ENCODE results near the genes ARX, MAGEB1 and GK.

GRCh38 chrX:23668473-23668761 lies 1.1 kb downstream of the PRDX4 start:
- RRBS, result no CpG with 5 or more reads among the region's 2 CpGs

DNA sequence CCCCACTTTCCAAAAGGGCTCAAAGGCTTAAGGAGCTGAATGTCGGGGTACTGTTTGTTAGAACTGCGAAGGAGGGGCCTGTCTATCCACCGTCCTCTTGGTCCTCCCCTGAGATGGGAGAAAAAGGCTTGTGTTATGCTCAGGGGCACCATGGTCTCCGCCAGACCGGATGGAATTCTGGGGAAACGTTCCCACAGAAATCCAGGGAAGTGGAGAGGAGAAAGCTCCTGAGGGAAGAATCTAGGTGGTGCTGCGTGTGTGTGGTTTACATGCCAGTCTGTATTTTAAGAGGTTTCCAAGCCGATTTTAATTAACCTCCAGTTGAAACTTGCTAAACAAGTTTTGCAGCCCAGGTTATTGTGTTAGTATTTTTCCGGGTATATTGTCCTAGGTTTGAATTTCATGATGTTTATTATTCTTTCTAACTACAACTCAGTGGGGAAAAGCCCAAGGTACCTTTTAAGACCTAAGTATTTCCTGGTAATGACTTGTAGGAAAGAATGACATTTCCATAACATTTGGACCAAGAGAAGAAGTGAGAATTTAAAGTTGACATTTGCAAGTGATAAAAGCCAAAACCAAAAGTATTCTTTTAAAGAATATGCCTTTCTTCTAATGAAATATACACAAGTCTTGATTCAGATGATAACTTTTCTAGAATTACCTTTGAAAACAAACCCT lies 14.4 kb downstream of the SAT1 start:
- RRBS, result no CpG with 5 or more reads among the region's 9 CpGs

- RRBS, result no CpG with 5 or more reads among the region's 2 CpGs
These were observed 21.5 kb downstream of the SAT1 start for GRCh38 chrX:23804522-23804822.

DNA sequence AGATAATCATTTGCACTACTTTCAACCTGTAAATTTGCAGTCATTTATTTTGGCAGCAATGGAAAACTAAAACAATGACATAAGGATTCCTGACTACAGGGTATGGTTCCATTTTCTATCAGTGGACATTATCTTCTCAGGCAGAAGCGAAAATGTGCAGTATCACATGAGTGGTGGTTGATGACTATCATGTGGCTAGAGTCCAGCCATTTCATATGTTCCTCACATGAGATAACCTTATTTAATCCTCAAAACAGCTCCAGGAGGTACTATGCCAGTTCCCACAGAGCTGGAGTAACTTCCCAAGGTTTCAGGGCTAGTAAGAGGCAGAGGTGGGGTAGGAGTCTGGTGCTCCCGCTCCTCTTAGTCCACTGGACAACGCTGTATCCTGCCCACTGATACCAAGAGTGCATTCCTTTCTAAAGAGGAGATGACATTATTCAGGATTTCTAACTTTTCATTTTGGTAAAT lies 61.8 kb downstream of the SAT1 start:
- RRBS, result no CpG with 5 or more reads among the region's 3 CpGs

DNA sequence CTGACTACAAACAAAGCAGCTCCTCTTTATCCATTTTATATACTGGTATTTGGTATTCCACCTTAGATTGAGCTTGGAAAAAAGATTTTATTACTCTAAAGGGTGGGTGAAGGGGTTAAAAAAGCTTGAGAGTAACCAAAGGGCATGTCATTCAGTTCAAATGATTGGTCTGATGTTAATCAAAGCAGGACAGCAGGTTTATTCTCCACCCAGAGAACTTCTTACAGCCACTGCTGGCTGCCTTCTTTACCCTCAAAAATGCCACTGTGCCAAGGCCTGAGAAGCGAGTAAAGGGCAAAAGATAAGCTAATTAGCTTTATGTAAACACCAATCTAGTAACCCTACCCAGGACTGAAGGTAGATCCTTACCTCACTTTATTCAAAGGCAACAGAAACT lies 28.1 kb downstream of the APOO start:
- RRBS, result no CpG with 5 or more reads among the region's 1 CpG

DNA sequence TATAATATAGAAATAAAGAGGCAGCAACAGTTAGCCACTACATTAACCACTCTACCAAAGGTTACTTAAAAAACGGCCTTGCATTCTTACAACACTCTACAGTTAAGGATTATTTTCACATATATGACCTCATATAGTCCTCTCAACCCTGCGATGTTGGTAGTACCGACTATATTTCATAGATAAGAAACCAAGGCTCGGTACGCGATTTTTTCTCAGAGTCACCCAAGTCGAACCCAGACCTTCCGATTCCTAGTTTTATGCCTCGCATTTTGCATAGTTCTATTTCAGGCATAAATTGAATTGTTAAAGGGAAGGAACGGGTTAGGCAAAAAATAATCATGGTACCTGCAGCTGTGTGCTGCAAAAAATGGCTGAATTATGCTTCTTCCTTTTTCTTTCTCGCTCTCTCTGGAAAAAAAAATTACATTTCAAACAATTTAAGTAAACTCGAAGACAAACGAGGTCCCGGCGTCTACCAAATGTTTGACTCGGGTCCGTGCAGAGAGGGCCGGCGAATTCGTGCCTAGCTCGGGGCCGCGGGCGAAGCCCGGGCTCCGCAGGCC lies 2.6 kb downstream of the KLHL15 start:
- RRBS, result under 1% methylated on average over 8 of the region's 26 CpGs

DNA sequence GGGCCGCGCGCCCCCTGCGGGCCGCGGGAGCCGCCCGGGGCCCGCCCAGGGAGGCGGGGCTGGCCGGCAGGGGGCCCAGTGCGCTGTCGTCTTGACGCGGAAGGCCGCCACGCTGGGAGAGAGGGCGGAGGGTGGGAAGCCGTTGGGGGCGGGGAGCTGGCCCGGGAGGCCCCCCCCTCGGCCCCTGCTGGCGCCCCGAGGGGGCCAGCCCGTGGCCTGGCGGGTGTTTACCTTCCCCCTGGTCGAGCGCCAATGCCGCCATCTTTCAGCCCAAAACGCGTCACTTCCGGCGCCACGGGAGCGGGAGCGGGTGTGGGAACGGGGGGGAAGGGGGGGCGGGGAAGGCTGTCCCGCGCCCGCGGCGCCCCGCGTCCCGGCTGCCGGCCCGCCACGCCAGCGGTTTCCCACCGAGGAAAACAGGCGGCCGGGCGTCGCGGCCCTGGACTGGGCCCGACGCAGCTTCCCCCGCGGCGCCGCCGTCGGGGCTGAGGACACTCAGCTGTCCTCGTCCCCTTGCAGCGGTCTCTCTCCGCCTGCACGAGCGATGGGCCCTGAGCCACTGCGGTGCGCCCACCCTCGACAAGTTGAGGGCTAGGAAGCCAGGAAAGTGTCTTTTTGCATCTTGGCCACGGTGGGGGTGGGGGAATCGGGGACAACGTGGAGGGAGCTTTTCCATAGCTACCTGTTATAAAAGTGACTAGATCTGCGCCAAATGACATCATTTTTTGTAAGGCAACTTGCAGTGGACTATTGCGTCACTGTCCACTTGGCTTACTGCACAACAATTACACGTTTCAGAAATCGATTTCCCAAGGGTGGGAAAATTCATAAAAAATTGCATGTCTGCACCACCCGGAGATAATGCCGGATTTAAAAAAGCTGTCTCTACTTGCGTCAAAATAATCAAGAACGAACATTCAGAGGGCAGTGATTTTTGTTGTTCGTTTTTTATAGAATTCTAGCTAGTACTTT lies 1.3 kb downstream of the KLHL15 start:
- RRBS, result 2% methylated on average over 23 of the region's 84 CpGs

GRCh38 chrX:25015456-25016837 lies at the start of gene ARX:
TSS of gene ARX (minus strand) at chrX:25015965.
- RRBS, result 21% methylated on average over 16 of the region's 85 CpGs

- RRBS, result 4% methylated on average over 9 of the region's 41 CpGs
These were observed 5.3 kb upstream of the ARX start for GRCh38 chrX:25020861-25021692.

- RRBS, result no CpG with 5 or more reads among the region's 6 CpGs
These were observed 46.2 kb downstream of the MAGEB5 start for GRCh38 chrX:26262149-26262629.

GRCh38 chrX:27996176-27996485 lies 14.9 kb upstream of the DCAF8L1 start:
- RRBS, result no CpG with 5 or more reads among the region's 3 CpGs

- RRBS, result no CpG with 5 or more reads among the region's 7 CpGs
These were observed 419 bp upstream of the IL1RAPL1 start for GRCh38 chrX:28586842-28587211.

- RRBS, result no CpG with 5 or more reads among the region's 7 CpGs
These were observed 4.3 kb downstream of the IL1RAPL1 start for GRCh38 chrX:28591599-28591835.

DNA sequence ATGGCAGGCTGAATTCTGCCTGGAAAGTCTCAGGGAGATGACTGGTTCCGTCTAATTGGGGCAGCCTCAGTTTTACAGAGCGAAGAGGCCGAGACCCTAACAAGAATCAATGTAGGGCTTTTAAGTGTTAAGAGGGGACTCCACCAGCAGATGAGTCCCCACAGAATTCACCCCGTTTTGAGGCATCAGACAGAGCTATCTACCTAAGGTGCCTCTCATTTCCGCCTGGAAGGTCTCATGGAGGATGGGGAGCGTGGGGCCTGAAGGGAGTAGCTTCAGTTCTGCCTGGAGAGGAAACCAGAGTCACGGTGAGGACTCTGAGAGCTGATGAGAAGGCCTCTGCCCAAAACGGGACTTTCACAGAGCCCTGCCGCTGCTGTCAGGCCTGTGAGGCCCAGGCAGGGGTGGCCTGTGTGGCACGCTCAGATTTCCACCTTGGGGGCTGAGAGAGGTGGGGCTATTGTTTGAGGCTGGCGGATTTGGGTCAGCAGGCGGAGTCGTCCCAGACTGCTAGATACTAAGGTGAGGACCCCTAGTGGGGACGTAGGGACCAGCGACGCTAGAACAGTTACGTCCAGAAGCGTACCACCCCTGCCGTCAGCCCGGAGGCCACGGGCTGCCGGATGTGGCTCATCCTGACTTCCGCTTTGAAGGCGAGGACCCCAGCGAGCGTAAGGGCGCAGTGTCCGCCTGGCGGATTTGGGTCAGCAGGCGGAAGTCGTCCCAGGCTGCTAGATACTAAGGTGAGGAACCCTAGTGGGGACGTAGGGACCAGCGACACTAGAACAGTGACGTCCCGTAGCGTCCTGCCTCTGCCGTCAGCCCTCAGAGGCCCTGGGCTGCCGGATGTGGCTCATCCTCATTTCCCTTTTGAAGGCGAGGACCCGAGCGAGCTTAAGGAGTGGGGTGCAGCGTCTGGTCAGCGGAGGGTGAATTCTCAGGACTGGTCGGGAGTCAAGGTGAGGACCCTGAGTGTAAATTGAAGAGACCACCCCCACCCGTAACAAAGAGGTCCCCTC lies at the start of gene MAGEB1:
Gene MAGEB1 (plus strand): TSS at position 633 of the 1,019 bp plus-strand sequence.
- RRBS, result no CpG with 5 or more reads among the region's 45 CpGs

DNA sequence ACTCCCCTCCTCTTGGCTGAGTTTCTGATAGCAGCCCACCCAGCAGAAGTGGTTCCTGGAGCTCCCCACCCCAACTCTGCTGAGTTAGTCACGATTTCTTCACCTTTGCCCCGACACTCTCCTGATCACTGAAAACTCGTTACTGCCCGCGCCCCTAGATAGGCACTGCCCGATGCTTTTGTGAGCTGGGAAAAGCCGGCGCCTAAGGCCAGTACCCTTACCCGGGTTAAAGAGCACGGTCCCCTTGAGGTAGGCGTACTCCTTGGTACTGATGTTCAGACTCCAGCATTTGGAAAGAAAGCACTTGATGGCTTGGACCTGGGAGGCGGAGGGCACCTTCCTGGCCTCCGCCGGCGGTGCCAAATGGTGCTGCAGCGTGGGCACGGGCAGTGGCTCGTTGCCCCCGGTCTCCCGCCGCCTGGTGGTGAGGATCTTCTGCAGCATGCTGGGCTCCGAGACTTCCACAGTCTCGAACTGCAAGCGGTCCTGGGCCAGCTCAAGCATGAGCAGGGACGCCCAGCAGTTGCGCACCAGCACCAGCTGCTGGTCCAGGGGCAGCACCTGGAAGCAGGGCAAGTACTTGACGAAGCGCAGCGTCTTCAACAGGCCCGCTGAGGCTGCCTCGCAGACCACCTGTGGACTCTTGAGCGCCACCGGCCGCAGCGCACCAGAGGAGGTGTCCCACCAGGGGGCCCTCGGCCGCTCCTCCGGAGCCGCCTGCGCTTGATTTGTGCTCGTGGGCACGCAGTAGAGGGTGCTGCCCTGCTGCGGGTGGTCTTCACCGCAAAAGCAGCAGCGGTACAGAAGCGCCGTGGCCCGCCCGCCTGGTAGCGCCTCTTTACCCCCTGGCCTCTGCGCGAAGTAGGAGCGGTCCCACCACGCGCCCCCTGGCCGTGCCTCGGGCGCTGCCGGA lies 959 bp downstream of the NR0B1 start:
- RRBS, result 7% methylated on average over 12 of the region's 59 CpGs

DNA sequence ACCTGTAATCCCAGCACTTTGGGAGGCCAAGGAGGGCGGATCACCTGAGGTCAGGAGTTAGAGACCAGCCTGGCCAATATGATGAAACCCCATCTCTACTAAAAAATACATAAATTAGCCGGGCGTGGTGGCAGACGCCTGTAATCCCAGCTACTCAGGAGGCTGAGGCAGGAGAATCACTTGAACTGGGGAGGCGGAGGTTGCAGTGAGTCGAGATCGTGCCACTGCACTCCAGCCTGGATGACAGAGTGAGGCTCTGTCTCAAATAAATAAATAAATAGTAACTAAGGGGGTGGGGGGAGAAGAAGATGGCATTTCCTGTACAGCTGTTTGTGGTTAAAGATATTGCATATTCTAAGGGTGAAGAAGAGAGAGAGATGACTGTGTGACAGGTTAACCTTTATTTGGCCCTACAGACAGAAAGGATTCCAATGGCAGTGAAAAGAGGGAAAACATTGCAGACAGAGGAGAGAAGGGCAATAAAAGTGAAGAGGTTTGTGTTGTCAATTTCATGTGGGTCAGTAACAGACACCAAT lies 9.5 kb downstream of the TASL start:
- RRBS, result no CpG with 5 or more reads among the region's 7 CpGs

DNA sequence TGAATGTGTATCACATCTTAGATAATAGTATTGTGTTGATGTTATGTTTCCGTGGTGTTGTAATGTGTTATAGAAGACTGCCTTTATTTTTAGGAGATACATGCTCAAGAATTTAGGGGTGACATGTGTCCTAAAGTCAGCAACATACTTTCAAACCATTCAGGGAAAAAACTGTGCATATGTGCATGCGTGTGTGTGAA lies 1.5 kb downstream of the TASL start:
- RRBS, result no CpG with 5 or more reads among the region's 2 CpGs

- RRBS, result no CpG with 5 or more reads among the region's 78 CpGs
These were observed at the start of gene GK for GRCh38 chrX:30653250-30654545. TSS of gene GK (plus strand) at chrX:30653423.

- RRBS, result no CpG with 5 or more reads among the region's 9 CpGs
These were observed 36.2 kb downstream of the TAB3 start for GRCh38 chrX:30852710-30853302.

- RRBS, result no CpG with 5 or more reads among the region's 12 CpGs
These were observed 34.6 kb downstream of the TAB3 start for GRCh38 chrX:30854084-30855137.